Foreskin keratinocyte (primary cell): ENCODE measurements around a stretch of chr20.

DNA sequence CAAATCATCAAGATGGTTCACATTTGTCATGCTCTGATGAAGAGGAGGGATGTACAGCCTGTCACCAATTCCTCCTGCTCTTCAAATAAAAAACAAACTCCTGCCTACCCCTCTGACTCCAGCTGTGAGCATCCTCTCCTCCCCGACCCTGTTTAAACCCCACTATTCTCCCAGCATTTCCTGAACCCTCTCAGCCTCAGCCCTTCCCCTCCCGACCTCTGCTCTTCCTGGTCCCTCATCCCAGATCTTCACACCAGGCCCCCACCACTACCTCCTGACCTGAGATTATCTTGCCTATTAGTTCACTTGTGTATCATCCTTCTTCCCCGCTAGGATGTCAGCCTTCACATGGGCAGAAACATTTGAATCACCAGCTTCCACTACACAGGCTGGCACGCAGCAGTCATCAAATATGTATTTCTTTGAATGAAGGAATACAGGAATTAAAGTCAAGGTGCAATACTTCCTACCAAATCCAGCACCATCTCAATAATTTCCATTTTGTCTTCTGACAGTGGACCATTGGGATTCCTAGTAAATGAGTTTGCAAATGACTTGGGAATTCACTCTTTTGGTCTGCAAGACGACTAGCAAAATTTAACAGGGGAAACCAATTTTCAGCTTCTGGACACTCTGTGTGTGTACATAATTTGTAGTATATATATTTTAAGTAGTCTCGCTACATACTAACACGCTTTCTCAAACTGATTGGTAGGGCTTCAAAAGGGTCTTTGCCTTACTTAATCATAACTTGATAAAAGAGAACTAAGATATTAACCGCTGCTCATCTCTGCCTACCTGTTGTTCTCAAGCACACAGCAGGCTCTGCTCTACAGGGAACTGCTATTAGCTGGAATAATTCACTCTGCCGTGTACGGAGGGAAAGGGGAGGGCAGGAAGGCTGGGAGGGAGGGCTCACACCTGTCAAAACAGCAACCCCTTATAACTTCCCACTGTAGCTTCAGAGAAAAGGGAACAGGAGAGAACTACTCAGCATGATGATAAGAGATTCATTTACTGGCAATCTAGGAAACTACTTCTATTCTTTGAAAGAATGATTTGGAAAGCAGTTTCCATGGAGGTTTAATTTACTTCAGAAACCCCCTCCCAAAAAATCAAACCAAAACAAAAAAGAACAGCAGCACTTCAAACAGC, 75.4 kb downstream of the ZMYND8 start:
- RAMPAGE, total RNA = no peak

DNA sequence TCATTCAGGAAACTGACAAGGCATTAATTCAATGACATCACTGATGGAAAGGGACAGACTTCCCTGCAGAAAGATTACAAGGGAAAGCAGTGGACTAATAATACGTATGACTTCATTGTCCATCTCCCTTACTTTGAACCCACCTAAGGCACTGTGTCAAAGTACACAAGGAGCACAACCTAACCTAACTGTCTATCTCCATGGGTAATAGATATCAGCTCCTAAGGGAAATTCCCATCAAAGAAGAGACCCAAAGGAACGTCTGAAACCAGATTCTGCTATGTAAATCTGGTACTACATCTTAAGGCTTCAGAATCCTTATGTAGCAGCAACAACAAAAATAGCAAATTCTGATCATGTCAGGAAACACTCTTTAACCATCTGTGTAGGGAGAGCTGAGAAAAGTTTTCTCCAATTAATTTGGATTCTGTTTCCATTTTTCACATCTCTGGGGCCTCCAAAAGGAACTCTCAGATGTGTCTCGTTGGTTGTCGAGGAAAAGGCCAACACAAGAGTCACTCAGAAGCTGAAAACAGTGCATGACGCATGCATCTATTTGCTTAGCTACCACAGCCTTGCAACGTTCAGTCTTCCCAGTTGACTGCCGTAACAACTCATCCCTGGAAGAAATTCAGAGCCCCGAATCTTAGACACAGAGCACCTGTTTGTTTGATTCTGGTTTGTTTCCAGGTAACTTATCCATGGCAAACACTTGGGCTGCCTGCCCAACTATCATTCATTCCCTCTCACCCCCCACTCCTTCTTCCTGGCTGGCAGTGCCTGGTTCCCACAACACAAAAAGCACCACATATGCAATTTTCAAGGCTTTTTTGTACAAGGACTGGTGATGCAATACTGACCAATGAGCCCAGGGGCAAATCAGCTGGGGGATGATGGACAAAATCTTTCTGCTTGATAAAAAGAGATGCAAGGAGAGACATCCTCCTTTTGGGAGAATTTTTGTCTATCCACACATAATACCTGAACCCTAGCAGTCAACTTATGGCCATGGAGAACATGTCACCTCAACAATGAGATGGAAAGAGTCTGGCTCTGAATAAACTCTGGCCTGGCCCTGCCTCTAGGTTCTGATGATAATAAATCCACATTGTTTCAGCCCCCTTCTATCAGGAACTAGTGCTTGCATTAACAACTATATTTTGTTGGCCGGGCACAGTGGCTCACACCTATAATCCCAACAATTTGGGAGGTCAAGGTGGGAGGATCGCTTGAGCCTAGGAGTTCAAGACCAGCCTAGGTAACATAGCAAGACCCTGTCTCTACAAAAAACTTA, 60.5 kb downstream of the ZMYND8 start:
- RAMPAGE, total RNA = no peak

GRCh38 chr20:47357006-47357272, 440 bp upstream of the ZMYND8 start:
- RAMPAGE, total RNA = no peak

DNA sequence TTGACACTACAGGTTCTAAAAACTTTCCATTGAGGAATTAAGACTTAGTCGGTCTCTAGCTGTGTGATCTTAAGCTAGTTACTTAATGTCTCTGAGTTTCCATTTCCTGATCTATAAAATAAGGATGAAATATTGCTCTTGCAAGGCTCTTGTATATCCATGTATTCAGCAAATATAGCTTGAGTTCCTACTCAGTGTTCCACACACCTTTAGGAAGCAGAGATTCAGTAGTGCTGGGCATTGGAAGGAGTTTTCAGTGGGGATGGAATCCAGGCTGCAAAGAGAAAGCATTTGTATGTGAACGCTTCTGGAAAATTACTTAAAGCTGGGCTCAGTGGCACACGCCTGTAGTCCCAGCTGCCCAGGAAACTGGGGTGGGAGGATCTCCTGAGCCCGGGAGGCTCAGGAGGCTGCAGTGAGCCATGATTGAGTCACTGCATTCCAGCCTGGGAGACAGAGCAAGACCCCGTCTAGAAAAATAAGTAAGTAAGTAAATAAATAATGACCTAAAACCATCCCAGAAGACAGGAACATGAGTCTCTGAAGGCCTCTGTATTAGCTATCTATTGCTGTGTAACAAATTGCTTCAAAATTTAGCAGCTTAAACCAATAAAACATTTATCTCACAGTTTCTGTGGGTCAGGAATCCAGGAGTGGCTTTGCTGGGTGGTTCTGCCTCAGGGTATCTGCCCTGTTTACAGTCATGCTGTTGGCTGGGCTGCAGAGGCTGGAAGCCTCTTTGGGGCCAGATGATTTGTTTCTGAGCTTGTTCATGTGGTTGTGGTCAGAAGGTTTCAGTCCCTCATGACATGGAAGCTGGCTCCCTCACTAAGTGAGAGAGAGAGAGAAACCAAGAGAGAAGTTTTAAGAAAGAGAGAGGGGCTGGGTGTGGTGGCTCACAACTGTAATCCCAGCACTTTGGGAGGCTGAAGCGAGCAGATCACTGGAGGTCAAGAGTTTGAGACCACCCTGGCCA, 48.5 kb upstream of the NCOA3 start:
- RAMPAGE, total RNA = no peak

DNA sequence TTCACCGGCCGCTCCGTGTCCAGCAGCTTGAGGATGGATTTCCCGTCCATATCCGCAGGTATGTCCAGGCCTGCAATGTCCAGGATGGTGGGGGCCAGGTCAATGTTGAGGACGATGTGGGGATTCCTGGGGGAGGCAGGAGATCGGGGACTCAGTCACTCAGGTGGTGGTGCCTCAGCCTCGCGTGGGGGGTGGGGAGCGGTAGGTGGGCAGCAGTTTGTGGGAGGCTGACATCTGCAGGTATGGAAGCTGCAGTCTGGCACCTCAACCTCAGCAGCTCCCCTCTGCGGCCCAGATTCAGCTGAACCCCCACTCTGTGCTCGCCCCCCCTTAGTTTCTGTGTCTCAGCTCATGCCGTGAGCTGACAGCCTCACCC, 106.6 kb downstream of the SULF2 start:
- RAMPAGE, total RNA = no peak

DNA sequence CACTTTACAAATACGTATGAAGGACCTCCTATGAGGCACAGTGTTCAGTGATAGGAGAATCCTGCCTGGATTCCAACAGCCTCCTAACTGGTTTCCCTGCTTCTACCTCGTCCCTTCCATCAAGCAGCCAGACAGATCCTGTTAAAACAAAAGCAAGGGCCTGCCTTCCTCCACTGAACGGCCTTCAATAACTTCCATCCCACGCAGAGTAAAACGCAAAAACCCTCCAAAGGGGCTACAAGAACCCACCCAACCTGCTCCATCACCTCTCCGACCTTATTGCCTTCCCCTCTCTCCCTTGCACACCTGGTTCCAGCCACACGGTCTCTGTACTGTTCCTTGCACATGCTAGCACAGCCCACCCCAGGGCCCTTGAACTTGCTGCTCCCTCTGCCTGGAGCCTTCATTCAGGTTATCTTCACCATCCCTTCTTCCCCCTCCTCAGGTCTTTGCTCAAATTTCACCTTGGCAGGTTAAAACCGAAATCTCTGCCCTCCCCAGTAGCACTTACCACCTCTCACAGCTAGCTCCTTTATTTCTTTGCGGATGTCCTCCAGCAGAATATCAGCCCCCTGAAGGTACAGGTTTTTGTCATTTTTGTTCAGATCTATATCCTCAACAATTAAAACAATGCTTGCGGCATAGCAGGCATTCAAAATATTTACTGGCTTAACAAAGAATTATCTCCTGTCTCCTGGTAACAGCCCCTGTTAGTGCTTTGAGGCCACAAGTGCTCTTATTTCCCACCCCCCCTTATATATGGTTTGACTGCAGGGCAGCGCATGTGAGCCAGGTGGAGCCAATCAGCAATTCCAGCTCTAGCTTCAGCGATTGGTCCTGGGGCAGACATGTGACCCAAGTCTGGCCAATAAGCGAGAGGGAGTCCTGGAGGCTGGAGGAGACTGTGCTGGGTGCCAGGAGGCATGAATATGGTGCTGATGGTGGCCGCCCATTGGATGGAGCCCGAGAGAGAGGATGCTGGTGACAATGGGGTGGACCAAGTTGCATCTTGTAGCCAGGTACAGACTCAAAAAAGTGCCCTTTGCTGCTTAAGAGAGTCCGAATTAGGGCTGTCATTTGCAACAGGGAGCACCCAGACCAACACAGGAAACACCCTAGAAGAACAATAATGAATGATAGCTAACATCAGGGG, 21.2 kb downstream of the SULF2 start:
- RAMPAGE, total RNA = no peak

GRCh38 chr20:47766073-47766549, 19.2 kb downstream of the SULF2 start:
- RAMPAGE, total RNA = no peak

GRCh38 chr20:47773943-47774842, 11.1 kb downstream of the SULF2 start:
- RAMPAGE, total RNA = no peak

DNA sequence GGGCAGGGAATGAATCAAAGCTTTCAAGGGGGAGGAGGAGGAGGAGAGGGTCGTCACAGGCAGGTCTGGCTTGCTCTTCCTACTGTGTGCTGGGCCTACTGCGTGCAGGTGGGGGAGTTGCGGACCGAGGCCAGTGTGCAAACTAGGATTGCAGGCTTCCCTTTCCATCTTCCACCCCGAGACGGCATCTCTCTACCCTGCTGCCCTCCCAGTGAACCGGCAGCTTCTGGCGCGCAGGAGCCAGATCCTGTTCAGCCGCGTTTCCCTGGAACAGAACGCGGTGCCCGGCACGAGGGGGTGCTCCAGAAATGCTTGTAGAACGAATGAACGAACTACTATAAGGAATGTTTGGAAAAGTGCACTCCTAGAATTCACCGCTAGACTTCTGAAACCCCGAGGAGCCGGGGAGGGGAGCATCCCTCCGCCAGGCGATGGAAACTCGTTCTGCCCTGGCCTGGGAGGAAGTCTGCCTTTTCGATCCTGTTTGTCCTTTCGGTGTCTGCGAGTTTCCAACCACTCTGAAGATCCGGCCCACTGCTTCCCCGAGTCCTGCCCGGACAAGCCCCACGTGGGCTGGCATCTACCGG, 820 bp downstream of the SULF2 start:
- RAMPAGE, total RNA = no peak

DNA sequence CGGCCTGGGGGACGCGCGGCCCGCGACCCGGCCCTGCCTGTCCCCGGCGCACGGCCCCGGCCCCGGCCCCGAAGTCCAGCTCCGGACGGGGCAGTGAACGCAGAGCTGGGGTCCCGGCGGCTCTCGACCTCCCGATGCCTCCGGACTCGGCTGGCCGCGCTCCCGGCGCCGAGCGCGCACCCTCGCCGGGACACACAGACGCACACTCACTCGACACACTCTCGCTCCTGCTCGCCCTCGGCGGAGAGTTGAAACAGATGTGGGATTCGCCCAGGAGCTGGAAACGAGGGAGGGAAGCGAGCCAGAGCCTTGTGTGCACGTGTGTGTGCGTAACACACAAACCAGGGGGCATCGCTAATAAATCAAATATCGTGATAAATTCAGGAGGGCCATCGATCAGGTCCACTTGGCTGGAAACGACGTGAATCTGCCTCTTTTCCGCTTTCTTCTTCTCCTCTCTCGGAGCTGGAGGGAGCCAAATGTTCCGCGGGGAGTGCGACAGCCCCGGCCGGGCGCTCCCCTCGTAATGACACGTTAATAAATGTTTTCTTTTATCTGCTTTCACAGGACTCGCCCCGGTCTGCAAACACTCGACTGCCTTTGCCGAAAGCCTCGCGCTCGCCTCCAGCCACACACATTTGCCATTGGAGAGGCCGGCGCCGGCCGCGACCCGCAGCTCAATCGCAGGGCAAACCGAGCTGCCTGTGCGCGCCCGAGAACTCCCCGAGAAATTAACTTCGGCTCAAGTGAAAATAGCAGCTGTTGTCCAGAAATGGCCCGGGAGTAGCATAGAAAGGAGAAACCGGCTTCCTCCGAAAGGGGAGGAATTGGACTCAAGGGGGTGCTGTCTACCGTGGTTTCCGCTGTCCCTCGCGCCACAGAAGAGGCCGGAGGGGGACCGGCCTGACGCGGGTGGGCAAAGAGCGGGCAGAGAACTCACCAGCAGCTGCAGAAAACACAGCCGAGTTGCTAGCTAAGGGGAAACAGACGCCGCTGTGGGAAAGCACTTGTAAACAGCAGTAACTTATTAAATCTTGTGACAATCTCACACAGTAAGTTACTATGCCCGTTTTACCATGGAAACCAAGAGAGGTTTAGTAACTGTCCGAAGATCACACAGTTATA, 919 bp upstream of the SULF2 start:
- RAMPAGE, total RNA = no peak

GRCh38 chr20:48153336-48154055, 368.2 kb upstream of the SULF2 start:
- RAMPAGE, total RNA = no peak

DNA sequence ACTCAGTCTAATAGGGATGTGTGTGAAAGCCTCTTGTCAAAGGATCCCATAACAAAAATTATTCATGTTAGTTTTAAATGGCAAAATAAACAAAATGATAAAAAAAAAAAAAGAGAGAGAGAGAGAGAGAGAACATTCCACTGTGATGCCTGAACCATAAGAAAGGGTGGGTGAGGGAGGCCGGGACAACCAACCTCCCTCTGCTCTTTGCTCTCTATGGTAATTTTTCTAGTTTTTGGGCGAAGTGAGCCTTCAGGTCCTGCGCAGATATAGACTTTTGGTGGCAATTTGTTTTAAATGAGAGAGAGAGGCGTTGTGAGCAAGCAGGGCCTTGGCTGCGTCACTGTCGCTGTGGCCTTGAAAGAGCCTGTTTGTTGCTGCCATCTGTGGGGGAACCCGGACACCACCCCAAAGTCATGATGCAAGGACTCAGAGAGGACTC, 462.5 kb upstream of the SULF2 start:
- RAMPAGE, total RNA = no peak

- RAMPAGE, total RNA = no peak
Measured at GRCh38 chr20:48311504-48312108, 516.2 kb downstream of the PREX1 start.

GRCh38 chr20:48408423-48408749, 419.4 kb downstream of the PREX1 start:
- RAMPAGE, total RNA = no peak

GRCh38 chr20:48630629-48631183, 197.1 kb downstream of the PREX1 start:
- RAMPAGE, total RNA = no peak

- RAMPAGE, total RNA = no peak
Measured at GRCh38 chr20:48682355-48683180, 145.2 kb downstream of the PREX1 start.

DNA sequence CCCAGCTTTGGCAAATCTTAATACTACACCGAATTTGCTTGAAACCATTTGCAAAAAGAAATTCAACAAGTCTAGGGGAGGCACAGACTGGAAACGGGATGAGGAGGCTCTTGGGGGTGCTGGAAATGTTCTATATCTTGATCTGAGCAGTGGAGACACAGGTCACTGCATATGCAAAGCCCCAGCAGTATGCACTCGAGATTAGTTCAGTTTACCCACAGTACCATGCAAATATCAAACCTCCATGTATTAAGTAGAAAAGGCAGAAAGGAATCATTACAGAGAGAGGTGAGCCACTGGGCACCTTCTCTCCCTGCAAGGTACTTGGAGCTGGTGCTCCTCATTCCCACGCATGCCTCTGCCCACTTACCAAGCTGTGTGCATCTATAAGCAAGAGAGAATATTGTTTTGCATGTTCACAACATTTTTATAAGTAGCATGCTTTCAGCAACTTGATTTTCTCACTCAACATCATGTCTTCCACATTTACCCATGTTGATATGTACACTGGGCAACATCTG, 75.8 kb downstream of the PREX1 start:
- RAMPAGE, total RNA = no peak

- RAMPAGE, total RNA = no peak
Measured at GRCh38 chr20:48796990-48798331, 30.3 kb downstream of the PREX1 start.

GRCh38 chr20:48819078-48819697, 8.6 kb downstream of the PREX1 start:
- RAMPAGE, total RNA = no peak

- RAMPAGE, total RNA = no peak
Measured at GRCh38 chr20:48975863-48976316, 54.4 kb downstream of the ARFGEF2 start.